Hematopoietic multipotent progenitor cell (in vitro differentiated cells): Measurements from ENCODE around the genes CLTA, PAX5 and TOMM5.

- CAGE, long polyA plus RNA = no peak
Observed at GRCh38 chr9:36162924-36164234, 5.8 kb upstream of the CCIN start.

- CAGE, long polyA plus RNA = start-site peak on the plus strand at chr9:36190919-36190967, 868 reads
Observed at GRCh38 chr9:36190830-36191641, at the start of gene CLTA. Gene CLTA (plus strand): TSS chr9:36190921.

GRCh38 chr9:36401127-36401479 lies 1.0 kb upstream of the RNF38 start:
- CAGE, long polyA plus RNA = no peak

GRCh38 chr9:36445976-36446590 lies 46.0 kb upstream of the RNF38 start:
- CAGE, long polyA plus RNA = no peak

- CAGE, long polyA plus RNA = no peak
Observed at GRCh38 chr9:36485705-36486433, 85.8 kb upstream of the RNF38 start.

DNA sequence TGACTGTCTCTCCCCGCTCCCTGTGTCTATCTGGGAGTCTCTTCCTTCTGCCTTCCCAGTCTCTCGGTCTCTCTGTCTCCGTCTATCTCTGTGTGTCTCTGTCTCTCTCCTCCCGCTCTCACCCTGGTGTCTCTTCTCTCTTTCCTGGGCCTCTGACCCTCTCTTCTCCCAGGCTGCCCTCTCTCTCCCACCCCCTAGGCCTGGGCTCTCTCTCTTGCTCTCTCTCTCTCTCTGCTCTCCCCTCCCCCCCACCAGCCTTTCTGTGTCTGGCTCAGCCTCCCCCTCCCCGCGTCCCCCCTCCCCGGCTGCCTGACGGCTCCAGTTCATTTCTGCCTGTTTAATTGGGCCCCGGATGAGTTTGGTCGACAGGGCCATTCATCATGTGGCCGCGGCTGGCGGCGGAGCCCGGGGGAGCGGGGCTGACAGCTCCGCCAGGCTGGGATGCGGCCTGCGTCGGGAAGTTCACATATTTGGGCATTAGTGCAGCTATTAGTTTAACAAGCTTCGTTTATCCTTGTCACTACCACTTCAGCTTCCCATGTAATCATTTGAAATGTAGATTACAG lies 215.2 kb downstream of the PAX5 start:
- CAGE, long polyA plus RNA = no peak

DNA sequence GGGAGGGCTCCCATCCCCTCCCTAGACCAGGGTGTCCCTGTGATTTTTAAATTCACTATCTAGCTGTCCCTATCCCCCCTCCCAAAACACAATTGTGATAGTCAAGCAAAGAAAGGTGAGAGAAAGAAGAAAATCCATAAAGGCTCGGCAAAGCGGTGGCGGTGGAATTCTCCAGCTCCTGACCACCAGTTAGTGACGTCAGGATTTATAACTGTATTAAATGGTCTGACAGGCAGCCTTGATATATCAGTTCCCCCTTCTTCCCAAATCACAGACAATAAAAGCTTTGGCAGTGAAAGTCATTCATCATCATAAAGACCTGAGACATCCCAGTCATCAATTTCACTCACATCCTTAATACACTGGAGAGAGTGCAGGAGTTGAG lies 132.1 kb downstream of the PAX5 start:
- CAGE, long polyA plus RNA = no peak

DNA sequence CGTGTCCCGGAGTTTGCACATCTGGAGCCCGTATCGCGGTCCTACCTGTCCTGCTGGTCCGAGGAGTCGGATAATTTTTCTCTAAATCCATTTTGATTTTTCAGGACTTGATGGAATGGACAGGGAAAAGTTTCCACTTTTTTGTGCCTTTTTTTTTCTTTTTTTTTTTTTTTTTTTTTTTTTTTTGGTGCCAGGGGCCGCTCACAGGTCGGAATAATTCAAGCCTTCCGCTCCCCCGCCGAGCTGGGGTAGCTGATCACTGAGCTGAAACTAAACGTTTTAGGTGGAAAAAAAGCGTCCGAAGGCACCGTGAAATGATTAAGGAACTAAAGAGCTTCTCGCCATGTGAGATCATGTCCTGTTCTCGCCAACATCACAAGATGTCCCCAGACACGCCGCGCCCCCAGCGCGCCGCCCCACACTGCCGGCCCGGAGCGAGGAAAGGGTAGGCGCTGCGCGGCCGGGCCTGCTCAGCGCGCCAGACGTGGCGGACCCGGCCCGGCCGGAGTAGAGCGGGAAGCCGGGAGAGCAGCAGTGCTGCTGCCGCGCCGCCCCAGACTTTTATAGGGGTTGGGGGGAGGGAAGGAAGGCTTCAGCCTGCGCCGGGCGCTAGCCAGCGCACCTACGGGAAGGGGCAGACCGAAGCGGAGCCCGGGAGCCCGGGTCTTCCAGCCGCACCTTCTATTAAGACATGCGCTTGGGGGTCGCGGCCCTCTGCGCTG lies at the start of gene PAX5:
PAX5 (minus strand) TSS at position 328 of the 722 bp plus-strand sequence.
- CAGE, long polyA plus RNA = start-site peak on the minus strand centred at position 264 of the sequence, 7 bp wide, 31 reads; start-site peak on the minus strand centred at position 324 of the sequence, 9 bp wide, 17 reads

- CAGE, long polyA plus RNA = no peak
Observed at GRCh38 chr9:37042570-37042769, 8.4 kb upstream of the PAX5 start.

GRCh38 chr9:37187779-37188069 lies 67.3 kb downstream of the ZCCHC7 start:
- CAGE, long polyA plus RNA = no peak

GRCh38 chr9:37198208-37198836 lies 77.9 kb downstream of the ZCCHC7 start:
- CAGE, long polyA plus RNA = no peak

- CAGE, long polyA plus RNA = no peak
Observed at GRCh38 chr9:37302196-37302885, 120.2 kb upstream of the GRHPR start.

DNA sequence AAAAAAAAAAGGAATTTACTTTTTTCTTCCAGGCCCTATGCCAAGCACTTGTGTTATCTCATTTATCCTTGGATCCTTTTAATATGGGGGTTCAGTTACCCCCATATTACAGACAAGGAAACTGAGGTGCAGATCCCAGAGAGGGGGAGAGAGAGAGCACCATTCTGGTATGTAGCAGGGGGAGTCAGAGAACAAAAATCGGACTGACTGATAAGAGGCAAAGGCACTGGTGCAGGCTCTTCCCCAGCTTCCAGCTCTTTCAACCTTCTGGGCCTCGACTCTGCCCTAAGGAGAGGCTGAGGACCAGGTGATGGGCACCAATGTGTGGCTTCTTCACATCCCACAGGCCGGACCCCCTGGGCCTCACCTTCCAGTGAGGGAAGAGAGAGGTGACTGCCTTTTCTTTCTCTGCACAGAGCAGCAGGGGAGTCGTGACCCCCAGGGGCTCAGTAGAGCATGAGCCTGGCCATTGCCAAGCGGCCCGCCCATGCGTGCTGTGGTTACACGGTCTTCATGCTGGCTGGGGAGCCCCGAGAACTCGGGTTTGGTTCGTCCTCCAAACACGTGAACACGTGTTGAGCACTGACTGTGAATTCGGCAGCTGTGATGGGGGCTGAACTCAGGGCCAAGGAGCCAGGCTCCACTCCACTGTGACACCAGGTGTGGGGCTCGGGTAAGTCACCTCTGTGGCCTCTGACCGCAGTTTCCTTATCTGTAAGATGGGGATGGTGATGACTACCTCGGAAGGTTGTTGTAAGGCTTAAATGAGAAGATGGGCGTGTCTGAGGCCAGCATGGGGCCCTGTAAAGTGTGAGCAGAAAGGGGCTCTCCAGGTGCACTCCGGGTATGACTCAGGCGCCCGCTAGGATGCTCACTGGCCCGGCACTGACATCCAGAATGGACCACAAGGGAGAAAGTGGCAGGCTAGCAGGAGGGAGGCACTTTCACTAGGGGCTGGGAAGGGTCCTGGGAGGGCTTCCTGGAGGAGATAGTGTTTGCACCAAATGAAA lies 13.5 kb upstream of the GRHPR start:
- CAGE, long polyA plus RNA = no peak

DNA sequence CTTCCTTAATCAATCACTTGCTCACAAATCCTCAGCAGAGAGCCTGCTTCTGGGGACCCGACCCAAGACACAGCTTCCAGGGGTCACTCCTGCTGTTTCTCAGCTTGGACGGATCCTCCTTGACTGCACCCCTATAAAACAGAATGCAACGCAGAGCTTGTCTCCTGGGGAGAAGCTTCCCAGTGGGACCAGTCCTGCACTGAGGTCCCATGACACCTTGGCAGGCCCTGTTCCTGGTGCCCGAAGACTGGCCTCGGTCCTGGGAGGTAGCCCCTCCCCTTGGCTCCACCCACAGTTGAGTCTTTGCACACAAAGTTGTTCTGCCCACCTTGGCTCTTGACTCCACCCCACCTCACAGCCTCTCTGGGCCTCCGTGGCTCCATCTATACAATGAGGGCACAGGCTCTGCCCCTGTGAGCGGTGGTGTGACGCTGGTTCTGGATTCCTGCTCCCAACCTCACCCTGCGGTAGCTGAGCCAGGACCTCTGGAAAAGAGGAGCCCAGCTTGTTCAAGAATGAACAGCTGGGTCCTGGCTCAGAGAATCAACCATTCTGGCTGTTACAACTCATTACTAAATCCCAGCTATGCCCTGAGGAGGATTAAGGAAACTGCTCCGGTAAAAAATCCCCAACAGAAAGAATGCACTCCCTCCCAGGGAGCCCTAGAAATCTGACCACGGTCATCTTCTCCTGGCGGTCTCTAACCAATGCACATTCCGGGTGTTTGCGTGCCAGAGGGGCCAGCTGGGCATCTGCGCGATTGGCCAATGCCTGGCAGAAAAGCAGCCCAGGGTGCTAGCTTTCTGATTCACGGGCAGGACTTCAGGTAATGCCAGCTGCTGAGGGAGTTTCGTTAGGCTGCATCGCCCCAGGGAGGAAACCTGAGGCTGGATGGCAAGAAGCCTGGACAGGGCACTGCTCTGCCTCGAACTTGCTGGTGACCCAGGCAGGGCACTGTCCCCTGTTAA lies 10.0 kb upstream of the GRHPR start:
- CAGE, long polyA plus RNA = no peak

DNA sequence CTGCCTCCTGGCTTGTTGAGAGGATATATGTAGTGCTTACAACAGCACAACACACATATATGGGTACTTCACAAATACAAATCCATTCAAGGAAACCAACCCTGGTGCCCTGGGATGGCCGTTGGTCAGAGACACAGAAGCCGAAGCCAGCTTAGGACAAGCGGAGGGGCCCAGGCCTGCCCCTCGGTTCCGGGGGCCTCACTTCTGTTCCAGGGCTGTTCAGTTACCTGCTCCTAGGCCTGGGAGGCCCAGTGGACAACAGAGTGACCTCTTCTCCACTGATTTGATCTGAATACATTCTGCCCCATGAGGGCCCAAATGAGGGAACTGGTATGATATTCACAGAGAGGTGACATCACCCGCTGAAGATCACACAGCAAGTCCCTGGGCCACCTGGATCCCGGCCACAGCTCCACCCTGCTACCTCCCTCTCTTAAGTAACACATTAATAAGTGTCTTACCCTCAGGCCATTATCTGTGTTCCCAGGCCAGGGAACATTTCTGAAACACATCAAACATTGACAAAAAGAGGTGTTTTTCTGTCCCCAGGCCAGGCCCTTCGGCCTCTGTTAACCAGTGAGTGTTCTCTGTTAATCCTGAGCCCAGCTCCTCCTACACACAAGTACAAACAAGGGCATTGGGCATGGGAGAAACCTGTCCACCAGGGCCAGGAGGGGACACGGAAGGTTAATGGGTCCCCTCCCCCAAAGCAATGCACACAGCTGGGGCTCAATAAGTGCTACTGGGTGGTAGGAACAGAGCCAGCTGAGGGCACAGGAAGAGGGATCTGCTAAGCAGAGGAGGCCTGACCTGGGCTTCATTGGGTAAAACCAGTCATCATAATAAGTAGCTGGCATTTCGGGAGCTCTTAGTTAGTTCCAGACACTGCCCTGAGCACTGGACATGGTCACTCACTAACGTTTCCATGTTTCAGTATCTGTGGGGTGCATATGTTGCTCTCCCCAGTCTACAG lies 4.4 kb upstream of the GRHPR start:
- CAGE, long polyA plus RNA = no peak

DNA sequence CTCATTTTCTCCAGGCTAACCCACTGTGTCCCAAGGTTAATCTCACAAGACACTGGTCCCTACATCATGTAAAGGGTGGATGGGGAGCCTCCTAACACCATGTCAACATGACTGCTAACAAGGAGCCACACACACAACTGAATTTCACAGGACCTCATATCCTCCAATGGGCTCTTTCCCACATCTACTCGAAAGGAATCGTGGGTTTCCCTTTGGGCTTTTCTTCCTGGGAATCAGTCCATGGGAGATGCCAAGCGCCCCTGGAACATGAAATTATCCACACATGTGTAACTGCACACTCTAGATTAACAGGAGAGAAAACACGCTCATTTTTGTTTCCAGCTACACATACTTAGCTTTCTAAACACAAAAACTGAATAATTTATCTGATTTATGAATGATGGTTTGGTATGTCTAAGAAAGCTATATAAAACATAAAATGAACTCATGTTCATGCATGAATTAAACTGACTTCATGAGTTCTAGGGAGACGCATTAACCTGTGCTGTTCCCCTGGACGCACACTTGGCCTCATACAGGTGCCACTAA lies 16.2 kb downstream of the GRHPR start:
- CAGE, long polyA plus RNA = no peak

- CAGE, long polyA plus RNA = no peak
Observed at GRCh38 chr9:37439741-37440360, 17.4 kb downstream of the GRHPR start.

GRCh38 chr9:37465496-37465723 lies 160 bp upstream of the ZBTB5 start:
- CAGE, long polyA plus RNA = no peak

DNA sequence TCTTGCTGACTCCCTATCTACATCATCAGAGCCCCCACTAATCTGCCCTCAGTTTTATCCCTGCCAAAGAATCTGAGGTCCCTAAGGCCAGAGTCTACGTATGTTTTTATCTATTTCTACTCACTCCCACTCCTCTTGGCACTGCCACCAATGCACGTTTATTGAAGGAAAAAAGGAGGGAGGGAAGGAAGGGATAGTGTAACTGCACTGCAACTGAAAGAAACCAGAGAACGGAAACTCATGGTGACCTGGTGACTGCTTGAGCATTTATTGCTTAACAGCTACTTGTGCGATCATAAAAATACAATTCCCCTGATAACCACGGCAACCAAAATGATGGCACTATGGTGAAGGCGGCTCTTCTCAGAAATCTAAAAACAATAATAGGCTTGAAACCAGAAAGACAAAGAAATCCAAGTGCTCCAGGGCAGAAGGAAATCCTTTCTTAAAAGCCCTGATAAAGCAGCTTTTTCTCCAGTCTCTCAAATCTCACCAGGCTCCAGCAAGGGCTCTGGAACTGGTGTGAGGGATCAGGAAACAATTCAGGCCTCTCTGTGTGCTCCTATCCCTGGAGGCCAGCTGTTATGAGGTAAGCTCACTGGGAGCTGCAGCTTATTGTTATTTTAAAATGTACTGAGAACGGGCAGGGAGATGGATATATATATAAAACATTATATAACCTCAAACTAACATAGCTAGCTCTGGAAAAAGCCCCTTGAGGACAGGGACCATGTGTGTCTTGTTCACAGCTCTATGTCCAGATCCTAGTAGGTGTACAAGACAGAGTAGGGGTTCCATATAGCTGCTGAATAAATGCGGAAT lies 1.9 kb downstream of the FBXO10 start:
- CAGE, long polyA plus RNA = no peak

GRCh38 chr9:37591754-37592844 lies at the start of gene TOMM5:
Gene TOMM5 (minus strand): TSS chr9:37592597.
- CAGE, long polyA plus RNA = start-site peak on the minus strand at chr9:37592575-37592599, 189 reads